ENCODE results near the gene RAD51AP2.

GRCh38 chr2:13876377-13876796 is 756.1 kb upstream of the LRATD1 start:
- PRO-cap: no peak

- PRO-cap: no peak
Measured at GRCh38 chr2:15170261-15170812, 390.8 kb downstream of the NBAS start.

- PRO-cap: no peak
Measured at GRCh38 chr2:15404422-15404957, 156.6 kb downstream of the NBAS start.

GRCh38 chr2:15941116-15941380 is 698 bp downstream of the MYCN start:
- PRO-cap: no peak

- PRO-cap: no peak
Measured at GRCh38 chr2:16013973-16014893, 73.9 kb downstream of the MYCN start.

GRCh38 chr2:16094044-16094630 is 153.8 kb downstream of the MYCN start:
- PRO-cap: no peak

DNA sequence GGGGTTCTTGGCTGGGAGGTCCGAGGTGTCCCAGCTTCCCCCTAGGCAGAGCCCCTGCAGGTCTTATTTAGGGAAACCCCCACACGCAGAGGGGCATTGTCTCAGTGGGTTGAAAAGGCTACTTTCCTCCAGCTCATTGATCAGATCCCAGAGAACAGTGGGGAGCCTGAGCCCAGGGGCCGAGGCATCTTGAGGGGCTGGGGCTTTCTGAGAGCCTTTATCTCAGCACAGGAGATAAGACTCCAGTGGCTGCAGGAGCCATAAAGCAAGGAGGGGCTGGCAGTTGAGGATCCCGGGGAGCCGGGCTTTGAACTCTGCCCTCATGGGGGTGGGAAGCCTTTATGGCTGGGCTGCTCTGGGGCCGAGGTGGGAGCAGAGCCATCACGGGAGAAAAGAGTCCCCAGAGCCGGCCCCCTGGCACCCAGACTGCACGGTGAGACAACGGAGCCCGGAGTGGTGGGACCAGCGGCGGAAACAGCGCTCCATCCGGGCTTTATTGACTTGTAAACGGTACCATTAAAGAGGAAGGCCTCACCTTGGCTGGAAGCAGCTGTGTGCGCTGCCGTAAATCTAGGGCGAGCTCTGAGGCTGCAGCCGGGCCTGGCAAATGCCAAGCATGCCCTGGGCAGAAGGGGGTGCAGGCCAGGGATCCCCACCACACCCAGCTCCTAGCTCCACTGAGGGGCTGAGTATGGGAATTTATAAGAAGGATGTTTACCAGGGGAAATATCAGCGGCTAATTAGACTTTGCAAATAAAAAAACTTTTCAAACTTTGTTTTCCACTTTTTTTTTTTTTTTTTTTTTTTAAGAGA is 162.6 kb downstream of the MYCN start:
- PRO-cap: no peak

DNA sequence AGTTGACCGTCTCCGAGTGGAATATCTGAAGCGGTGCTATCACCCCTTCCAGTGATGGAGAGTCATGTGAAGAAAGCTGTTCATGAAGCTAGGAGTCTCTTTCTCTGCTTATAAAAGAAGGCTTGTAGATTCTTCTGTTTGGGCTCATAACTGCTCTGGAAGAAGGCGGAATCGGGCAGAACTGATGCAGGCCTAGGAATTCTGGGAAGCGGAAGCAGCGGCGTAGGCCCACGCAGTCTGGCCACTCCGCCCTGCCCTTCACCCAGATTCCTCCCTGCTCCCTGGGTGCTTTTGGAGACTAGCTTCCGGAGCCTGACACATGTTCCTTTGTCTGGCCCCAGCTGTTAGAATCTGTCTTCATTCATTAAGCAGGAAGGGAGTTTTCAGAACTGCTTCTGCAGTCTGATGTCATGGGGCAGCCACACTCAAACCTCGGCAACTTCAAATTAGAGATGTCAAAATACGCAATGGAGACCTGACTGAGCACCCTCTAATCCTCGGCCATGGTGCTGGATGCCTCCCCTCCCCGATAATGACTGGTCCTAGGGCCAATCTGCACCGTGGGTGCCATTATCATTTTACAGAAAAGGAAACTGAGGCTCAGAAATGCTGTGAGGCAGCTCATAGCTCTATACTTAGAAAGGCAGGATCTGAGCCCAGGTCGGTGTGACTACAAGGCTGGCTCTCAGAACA is 275.6 kb downstream of the MYCN start:
- PRO-cap: no peak

DNA sequence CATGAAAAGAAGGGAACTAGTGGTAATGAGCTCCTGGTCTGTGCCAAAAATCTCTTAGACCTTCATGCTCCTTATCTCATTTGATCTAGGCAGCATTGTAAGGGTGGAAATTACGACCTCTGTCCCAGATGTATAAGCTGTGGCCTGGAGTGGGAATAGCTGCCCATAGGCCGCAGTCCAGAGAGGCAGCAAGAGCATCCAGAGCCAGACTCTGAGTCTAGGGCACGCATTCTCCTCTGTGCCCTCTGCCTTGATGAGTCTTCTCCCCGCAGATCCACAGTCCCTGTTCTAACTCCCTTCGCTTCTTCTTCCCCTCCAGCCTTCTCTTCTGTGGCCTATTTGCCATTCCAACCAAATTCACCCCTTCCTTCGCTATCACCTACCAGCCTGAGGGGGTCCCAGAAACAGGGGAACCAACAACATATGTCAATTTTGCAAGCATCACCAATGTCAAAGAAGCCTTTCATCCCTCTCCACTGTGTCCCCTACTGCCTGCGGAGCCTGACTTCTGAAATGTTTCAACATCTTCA is 304.7 kb downstream of the MYCN start:
- PRO-cap: no peak

DNA sequence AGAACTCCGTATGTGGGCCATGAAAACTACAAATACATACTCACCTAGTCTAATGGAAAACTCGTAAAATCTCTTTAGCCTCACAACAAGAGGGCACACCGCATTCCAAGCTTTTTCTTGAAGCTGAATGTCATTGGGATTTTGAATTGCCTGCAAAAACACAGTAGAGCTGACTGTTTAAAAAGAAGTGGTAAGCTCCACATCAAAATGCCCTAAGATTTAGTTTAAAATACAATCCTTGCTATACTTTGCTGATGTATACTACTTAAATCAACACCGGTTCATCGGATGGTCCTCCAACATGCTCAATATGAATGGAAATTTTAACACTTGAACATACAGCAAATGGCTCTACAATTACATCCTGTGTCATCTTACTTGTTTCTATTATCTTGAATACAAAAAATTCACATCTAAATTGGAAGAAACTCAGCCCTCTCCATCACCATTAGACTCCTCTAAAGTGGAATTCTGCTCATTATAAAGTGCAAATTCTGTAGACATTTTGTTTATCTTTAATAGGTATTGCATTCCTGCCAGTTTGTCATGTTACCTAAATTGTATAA is 101.6 kb downstream of the CYRIA start:
- PRO-cap: no peak

GRCh38 chr2:16584727-16585372 is 80.8 kb downstream of the CYRIA start:
- PRO-cap: no peak

- PRO-cap: no peak
Measured at GRCh38 chr2:16604510-16605039, 61.1 kb downstream of the CYRIA start.

DNA sequence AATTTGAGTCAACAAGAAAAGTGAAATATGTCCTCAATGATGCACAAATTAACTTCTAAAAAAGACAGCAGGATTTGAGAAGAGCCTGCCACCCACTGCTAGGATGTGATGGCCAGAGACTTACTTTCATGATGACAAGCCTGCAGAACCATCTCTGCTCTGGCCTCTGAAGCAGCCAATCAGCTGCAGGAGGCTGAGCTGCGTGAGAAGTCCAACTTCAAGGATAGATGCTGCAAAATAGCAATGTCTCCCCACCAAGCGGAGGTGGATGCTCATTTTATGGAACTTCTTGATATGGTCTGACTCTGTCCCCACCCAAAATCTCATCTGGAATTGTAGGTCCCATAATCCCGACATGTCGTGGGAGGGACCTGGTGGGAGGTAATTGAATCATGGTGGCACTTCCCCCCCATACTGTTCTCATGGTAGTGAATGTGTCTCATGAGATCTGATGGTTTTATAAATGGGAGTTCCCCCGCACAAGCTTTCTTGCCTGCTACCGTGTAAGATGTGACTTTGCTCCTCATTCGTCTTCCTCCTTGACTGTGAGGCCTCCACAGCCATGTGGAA is 53.0 kb downstream of the CYRIA start:
- PRO-cap: no peak

DNA sequence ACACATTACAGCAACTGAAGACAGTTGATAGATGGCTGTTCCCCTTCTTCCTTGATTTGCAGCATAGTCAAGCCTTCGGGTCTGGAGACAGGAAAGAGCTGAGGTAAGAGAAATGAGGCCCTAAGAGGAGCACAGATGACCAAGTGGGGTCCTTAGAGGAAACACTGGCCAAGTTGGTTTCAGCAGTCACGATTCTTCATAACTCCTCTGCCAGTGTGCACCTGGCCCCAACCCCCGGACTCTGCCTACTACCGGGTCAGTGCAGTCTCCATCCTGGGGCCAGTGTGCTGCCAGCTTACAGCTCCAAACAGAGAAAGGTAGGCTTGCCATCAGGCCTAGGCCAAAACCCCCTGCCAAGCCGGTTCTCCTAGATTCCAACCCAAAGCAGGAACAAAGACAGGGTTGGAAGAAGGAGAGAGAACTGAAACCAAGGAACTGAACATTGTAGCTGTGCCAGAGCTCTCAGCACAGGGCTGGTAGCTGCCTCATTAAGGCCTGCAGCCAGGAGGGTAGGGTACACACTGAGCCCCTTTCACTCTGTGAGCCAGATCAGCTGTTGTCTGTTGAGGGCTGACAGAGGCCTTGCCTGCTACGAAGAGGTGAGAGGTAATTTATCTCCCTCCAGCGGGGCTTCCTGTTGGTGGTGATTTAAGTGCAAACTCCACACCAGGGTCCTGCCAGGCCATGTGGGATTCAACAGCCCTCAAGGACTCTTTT is 48.4 kb downstream of the CYRIA start:
- PRO-cap: no peak

DNA sequence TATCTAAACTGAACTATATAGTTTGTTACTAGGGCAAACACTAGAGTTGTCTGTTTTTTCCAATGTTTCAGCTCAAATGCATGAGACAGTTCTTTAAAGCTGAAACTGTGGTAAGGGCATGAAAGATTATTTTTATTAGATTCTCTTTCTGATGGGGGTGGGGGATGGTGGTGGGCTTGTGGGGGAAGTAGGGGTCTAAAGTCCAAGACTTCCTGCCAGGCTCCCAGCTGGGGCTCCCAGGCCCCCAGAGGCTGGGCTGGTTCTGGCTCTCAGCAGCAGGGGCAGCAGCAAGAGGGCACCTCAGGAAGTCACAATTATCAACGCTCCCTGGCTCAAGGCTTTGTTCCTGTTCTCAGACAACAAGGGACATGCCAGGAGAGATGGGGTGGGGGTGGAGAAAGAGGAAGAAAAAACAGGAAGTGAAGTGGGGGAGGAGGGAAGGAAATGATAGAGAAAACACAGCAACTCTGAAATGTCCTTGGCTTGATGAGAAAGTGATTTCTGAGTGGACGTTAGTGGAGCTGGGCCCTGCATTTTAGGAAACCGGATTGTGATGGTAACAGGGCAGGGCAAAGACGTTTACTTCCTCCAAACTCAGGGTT is 40.5 kb downstream of the CYRIA start:
- PRO-cap: no peak

DNA sequence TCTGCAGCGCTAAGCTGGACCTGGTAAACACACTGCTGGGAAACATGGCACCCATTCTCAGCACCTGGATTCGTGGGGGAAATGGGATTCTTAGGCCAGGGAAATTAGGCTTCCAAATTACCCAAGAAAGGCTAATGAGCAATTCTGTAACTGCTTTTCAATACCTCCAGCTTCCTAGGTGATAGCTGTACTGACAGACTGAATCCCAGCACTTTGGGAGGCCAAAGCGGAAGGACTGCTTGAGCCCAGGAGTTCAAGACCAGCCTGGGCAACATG is 4.9 kb downstream of the CYRIA start:
- PRO-cap: no peak

- PRO-cap: no peak
Measured at GRCh38 chr2:16665417-16665758, 246 bp downstream of the CYRIA start.

- PRO-cap: no peak
Measured at GRCh38 chr2:16828725-16829143, 163.1 kb upstream of the CYRIA start.

GRCh38 chr2:17517736-17519159 is at the start of gene RAD51AP2:
Gene RAD51AP2 (minus strand): TSS chr2:17518440.
- PRO-cap: no peak

DNA sequence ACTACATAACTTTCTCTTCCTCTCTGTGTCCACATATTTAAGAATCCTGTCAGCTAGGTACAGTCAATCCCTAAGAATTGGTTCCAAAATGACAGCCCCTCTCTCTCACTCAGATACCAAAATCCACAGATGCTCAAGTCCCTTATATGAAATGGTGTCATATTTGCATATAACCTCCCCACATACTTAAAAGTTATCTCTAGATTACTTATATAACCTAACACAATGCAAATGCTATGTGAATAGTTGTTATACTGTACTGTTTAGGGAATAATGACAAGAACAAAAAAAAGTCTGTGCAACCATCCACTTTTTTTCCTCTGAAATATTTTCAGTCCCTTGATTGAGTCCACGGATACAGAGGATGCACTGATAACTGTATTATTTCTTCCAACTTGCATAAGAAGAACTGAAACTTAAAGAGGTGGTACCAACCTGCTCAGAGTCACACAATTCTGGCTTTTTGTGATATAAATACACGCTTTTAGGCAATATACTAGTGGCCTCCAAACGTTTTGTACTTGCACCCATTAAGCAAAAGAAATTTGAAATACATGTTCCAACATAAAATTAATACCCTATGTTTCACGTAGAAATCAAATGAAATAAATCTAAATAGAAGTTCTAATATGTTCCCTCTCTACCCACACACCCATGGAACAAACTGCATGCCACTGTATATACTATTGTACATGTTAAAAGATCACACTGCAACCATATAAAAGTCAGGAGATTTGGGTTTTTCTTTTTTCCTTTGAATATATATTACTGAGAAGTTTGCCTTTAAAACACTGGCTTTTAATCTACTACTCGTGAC is 1.3 kb downstream of the SMC6 start:
- PRO-cap: no peak

All from ReNcell CX (cell line).